Measurements from ENCODE around the genes GRM3, STEAP2 and CLDN12.

DNA sequence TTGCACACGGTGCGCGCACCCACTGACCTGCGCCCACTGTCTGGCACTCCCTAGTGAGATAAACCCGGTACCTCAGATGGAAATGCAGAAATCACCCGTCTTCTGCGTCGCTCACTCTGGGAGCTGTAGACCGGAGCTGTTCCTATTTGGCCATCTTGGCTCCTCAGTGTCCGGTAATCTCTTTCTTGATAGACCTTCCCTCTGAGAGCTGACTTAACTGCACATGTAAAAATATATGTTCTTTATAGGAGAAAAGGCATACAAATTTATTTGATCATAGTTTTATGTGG, 148.7 kb upstream of the SEMA3D start:
- PRO-cap = no peak

- PRO-cap = no peak
Measured at GRCh38 chr7:86643474-86643996, at the start of gene GRM3. TSS of gene GRM3 (plus strand) at chr7:86643909.

- PRO-cap = no peak
Measured at GRCh38 chr7:86846607-86847131, 203.0 kb downstream of the GRM3 start.

DNA sequence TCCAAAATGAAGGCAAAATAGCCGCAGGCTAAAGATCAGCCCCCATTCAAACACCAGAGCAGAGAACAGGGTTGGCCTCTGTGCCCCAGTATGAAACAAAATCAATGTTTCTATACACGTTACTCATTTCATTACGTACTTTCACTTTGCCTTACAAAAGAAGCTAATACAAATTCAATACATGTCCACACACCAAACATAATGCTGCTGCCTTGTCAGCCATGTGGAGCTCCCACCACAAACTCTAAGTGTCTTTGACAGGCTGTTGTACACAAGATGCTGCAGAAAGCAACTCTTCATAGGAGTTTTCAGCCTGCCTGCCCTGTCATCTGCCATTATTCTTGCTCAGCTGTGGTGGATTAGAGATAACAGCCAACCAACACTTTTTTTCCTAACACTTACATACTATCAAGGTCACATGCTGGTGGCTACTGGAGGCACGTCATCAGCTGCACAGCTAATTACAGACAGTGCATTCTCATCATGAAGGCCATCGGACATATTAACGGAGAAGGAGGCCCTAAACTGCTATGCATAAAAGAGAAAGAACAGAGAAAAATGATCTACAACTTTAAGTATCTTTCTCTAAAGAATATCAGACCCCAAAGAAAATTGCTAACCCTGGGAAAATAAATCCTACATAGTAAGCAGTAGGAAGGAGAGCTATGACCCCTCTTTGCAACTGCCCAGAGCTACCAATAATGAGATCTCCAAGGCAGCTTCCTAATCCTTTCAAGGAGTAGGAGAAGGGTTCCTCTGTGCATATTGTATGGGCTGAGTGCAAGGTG, 55.0 kb downstream of the ELAPOR2 start:
- PRO-cap = no peak

- PRO-cap = no peak
Measured at GRCh38 chr7:87162090-87162766, 10.0 kb downstream of the DMTF1 start.

DNA sequence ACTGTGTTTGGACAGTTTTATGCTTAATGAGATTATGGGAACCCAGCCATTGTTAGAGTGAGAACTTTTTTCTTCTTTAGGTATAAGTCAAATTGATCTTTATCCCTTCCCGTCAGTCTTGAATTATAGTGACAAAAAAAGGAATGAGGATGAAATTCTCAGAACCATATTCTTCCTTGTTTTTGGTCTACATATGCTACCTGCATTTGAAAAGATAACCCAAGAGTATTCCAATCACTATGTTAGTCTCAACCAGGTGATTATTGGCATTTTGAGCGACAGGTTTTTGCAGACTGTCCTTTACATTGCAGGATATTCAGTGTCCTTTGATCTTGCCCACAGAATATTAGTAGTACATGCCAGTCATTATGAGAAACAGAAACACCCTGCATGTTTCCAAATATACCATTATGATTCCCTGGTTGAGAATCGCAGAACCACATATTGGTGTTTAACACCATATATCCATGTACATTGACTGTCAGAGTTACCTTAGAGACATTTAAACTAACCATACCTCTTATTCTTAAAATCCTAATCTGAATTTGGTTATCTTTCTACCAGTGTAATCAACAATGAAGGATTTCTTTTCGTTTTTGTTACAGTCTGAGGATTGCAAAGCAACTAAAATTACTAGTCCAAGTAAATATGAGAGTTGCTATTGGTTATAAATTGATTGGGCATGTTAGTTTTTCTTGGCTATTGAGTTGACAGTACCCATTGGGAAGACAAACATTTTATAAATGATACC, 30.6 kb downstream of the TMEM243 start:
- PRO-cap = no peak

DNA sequence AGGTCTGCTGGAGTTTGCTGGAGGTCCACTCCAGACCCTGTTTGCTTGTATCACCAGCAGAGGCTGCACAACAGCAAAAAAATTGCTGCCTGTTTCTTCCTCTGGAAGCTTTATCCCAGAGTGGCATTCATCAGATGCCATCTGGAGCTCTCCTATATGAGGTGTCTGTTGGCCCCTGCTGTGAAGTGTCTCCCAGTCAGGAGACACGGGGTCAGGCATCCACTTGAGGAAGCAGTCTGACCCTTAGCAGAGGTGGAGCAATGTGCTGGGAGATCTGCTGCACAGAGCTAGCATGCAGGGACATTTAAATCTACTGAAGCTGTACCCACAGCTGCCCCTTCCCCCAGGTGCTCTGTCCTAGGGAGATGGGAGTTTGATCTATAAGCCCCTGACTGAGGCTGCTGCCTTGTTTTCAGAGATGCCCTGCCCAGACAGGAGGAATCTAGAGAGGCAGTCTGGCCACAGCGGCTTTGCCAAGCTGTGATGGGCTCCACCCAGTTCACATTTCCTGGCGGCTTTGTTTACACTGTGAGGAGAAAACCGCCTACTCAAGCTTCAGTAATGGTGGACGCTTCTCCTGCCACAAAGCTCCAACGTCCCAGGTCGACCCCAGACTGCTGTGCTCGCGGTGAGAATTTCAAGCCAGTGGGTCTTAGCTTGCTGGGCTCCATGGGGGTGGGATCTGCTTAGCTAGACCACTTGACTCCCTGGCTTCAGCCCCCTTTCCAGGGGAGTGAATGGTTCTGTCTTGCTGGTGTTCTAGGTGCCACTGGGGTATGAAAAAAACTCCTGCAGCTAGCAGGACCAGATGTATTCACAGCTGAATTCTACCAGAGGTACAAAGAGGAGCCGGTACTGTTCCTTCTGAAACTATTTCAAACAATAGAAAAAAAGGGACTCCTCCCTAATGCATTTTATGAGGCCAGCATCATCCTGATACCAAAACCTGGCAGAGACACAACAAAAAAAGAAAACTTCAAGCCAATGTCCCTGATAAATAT, 26.4 kb upstream of the CROT start:
- PRO-cap = no peak

DNA sequence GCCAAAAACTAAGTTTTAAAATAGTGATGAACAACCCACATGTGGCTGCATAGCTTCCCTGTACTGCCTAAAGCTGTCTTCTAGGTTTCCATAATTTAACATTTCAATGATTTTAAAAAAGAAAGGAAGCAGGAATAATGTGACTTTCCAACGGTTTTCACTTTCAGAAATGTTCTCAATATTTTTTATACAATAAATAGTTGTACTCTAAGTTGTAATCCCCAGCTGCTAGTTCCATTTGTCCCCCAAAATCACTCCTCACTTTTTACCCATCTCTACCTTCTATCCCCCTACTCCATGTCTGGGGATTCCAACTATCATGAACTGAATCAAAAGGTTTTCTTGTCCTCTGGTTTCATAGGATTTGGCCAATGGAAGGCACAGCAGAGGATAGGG, 64.9 kb downstream of the CROT start:
- PRO-cap = no peak

DNA sequence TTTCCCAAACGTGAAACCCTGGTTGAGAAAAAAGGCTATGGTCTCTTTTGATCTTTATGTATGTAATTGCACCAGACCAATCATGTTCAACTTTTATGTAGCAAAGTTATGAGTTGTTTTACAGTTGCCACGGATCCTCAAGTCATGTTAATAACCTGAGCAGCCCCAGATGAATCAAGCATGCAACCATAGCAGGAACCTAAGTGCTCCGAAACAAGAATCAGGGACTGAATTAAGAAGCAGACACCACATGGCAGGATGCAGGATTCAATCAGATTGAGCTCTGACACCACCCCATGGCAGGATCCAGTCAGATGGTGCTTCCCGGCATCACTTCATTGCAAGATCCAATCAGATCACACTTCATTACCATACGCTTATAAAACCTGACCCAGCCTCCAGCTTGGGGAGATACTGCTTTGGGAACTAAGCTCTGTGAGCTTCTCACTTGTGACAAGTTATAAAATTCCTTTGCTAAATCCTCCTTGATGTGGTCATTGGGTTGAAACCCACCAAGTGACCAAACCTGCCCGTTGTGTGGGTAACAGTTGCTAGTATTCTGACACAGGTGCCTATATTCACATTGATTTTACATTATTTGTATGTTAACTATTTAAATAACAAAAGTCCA, 55.3 kb downstream of the ABCB4 start:
- PRO-cap = no peak

DNA sequence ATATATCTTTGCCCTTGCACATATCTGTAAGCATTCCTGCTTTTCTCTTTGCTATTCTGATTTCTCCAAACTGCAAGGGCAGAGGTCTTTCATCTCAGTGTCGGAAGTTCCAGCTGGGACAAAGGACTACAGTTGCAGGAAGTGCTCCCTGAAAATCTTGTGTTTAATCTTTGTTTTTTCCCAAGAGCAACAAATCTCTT, 22.1 kb upstream of the ABCB4 start:
- PRO-cap = no peak

DNA sequence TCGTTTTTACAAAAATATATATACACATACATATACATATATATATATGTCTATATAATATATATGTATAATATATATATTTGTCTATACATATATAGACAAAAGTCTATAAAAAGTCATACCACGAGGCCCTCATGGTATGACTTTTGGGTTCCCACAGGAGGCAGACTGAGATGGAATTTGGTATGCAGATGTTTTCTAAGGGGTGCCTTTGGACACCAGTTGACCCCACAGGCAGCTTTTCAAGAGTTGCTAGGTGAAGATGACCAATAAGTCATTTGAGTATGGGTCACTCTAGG, 23.4 kb upstream of the ADAM22 start:
- PRO-cap = no peak

- PRO-cap = no peak
Measured at GRCh38 chr7:87926419-87927277, 7.4 kb upstream of the ADAM22 start.

DNA sequence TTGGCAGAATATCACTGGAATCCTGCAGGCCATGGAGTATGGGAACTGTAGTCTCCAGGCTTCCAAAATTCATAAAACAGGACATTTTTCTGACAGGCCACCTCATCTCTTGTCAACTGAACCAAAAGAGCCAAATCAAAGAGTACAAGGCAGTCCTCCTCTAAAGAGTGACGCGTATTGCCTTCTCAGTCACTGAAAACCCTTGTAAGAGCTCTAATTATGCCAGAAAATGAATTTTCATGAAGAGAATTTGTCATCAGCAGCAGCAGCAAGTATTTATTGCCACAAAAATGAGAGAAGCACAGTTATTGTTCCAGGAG, 314.4 kb upstream of the STEAP1 start:
- PRO-cap = no peak

DNA sequence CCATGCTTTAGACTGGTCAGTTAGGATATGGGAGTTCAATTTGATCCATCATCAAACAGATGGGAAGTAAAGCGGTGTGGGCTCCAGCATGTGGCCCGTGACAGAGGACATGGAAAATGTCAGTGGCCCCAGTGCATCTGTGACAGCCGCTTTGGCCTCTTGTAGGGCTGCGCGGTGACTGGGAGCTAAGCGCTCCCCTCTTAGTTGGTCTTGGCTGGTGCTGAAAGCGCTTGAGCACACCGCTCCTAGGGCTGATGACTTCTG, 36.1 kb upstream of the STEAP1 start:
- PRO-cap = no peak

- PRO-cap = bidirectional peak, plus-strand start at chr7:90211740, minus-strand start at chr7:90211635; bidirectional peak, plus-strand start at chr7:90212088, minus-strand start at chr7:90212078
Measured at GRCh38 chr7:90211437-90212509, at the start of gene STEAP2. TSS of gene STEAP2 (plus strand) at chr7:90211740.

DNA sequence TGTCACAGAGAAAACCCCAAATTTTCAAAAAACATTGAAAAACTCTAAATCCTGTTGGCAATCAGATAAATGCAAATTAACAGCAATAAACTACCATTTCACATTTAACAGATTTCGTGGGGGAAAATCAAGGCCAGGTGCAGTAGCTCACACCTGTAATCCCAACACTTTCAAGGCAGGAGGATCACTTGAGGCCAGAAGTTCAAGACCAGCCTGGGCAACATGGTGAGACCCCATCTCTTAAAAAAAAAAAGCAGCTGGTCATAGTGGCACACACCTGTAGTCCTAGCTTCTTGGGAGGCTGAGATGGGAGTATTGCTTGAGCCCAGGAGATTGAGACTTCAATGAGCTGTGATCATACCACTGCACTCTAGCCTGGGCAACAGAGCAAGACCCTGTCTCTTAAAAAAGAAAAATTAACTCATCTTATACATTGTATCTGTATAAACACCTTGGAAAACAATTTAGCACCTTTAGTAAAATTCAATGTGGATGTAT, 37.0 kb downstream of the CFAP69 start:
- PRO-cap = no peak

DNA sequence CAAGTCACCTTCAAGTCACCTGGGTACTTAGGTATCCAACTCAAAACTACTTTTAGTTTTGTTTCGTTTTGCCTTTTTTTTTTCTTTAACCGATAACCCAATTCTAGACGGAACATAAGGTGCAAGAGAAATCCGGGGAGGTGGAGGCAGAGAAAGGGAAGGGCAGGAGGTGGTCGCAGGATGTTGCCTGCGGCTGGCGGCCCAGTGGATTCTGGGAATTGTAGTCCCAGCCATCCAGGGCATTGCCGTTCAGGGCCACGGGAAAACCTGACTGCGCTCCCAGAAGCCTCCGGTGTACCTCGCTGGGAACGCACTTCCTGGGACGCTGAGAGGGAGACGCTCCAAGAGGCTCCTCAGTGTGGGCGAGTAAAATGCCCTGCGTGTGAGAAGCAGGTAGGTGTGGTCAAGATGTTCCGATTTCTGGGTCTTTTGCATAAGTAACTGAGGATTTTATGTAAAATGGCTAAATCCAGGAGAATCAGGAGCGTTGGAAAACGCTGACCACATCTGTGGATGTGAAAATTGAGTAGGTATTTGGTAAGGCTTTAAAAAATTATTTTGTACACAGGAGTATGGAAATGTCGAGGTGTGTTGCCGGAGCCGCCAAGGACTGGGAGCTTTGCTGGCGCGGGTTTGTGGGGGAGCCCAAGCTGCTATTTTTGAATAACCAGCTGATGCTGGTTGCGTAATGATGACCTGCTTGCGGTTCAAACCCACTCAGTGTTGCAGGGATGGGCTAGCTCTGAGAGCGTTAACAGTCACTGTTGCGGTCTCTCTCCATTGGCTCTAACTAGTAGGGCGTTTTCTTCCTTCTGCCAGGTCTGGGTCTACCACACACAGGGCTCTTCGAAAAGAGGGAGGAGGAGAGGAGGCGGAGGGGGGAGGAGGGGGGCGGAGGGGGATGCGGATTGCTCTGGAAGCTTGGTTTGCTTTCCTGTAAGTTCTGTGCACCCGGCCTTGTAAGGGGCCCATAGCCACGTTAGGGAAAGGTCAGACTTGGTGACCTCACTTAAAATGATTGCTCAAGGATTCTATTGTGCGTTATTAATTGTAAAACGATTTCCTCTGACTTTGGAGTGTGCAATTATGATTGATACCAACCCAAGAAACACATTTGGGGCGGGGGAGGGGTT, at the start of gene CLDN12:
CLDN12 (plus strand) TSS at position 305 of the 1,133 bp plus-strand sequence.
- PRO-cap = bidirectional peak, plus-strand start at position 356 of the sequence, minus-strand start at position 158 of the sequence; bidirectional peak, plus-strand start at position 720 of the sequence, minus-strand start at position 635 of the sequence; bidirectional peak, plus-strand start at position 849 of the sequence, minus-strand start at position 823 of the sequence

- PRO-cap = no peak
Measured at GRCh38 chr7:90725986-90726929, 130.1 kb downstream of the CDK14 start.

DNA sequence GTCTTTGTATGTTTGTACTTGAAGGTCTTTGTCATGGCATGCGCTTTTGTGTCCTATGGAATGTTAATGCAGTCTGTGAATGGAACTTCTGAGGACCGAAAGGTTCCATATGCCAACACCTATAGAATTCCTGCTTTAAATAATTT, 916 bp downstream of the AKAP9 start:
- PRO-cap = no peak

DNA sequence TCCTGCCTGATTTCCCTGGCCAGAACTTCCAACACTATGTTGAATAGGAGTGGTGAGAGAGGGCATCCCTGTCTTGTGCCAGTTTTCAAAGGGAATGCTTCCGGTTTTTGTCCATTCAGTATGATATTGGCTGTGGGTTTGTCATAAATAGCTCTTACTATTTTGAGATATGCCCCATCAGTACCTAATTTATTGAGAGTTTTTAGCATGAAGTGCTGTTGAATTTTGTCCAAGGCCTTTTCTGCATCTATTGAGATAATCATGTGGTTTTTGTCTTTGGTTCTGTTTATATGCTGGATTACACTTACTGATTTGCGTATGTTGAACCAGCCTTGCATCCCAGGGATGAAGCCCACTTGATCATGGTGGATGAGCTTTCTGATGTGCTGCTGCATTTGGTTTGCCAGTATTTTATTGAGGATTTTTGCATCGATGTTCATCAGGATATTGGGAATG, 64.2 kb downstream of the AKAP9 start:
- PRO-cap = no peak

Data from colonic mucosa (tissue), 1 donor.